Right lobe of liver (tissue), 4 donors: ENCODE results near the genes MYOF, PDE6C and LGI1.

DNA sequence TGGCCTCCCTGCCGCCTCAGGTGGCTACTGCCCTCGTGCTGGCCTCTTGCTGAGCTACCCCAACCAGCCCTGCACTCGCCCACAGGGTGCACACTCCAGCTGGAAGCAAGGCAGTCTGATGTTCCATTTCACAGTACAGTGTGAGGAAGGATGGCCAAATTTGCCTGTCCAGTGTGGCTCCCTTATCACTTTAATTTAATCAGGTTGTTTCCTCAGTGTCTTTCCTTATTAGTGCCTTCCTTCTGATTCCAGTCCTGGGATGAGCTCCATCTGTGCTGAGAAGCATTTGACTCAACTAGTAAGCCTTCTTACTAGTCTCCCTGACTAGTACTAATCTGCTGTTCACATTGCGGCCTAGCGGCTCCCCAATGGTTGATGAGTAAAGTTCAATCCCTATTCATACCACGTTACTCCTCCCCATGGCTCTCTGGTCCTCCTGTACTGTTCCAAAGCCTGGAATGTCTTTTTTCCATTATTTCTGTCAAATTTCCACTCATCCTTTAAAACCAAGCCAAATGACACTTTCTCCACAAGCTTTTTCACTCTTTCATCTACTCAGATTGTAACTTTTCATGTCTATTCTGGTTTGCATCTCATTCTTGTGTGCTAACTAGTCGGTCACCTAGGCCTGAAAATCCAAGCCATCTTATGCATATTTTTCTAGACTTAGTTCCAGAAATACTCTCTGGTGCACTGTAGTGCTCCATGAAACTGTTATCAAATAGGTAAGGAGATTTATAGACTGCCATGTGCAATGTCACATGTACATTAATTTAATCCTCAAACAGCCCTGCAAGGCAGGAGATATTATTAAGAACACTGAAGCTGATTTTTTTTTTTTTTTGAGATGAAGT lies 8.0 kb downstream of the MYOF start:
- PRO-cap, 4 experiments: no peak in any of the 4 experiments
- RAMPAGE, long total RNA, 2 experiments: no peak in any of the 2 experiments

DNA sequence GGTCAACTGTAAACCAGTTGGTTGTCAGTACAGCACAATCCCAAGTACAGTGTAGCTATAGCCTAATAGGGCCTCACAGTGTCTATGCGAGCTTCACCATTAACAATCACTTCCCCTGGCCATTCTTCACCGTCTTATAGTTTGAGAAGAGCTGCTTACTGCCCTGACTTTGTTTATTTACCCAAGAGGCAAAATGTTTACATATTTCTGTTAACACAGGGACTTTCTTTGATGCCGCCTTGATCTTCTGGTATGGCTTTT lies 3.3 kb downstream of the MYOF start:
- PRO-cap, 4 experiments: no peak in any of the 4 experiments
- RAMPAGE, long total RNA, 2 experiments: no peak in any of the 2 experiments

GRCh38 chr10:93481798-93482871 lies at the start of gene MYOF:
Gene MYOF (minus strand): TSS chr10:93482334.
- PRO-cap, 4 experiments: peak in 4 of 4 experiments; most common plus-strand start chr10:93482268 (in 1); most common minus-strand start chr10:93482294 (in 4)
- RAMPAGE, long total RNA, 2 experiments: start-site peak on the minus strand in 1 of 2 experiments, at chr10:93482291-93482322 at its widest, 29 reads per replicate

- PRO-cap, 4 experiments: no peak in any of the 4 experiments
- RAMPAGE, long total RNA, 2 experiments: no peak in any of the 2 experiments
Measured at GRCh38 chr10:93612225-93612761, at the start of gene PDE6C. Gene PDE6C (plus strand): TSS chr10:93612537.

DNA sequence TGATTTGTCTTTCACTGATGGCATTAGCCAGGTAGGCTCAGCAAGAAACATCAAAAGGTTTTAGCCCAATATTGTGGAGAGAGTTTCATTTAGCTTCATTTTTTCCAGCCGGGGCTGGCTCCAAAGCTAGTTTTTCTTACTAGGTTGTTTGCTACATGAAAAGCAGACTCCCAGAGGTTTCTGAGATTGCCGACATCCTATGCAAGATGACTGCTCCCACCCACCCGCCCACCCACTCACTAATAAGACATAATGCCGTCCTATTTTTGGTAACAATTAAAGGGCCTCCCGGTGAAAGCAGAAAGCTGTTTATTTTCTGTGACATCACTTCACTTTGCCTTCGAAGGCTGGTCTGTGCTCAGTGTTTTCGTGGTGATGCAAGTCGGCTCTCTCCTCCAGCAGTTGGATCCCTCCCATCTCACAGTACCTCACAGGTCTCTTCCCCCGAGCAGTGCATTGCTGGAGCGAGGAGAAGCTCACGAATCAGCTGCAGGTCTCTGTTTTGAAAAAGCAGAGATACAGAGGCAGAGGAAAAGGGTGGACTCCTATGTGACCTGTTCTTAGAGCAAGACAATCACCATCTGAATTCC lies at the start of gene LGI1:
Gene LGI1 (plus strand): TSS at position 421 of the 590 bp plus-strand sequence.
- PRO-cap, 4 experiments: peak in 3 of 4 experiments; most common plus-strand start position 456 of the sequence (in 3)
- RAMPAGE, long total RNA, 2 experiments: start-site peak on the plus strand in 1 of 2 experiments, centred at position 438 of the sequence, 32 reads per replicate

GRCh38 chr10:94258459-94259294 lies 104.1 kb downstream of the NOC3L start:
- PRO-cap, 4 experiments: no peak in any of the 4 experiments
- RAMPAGE, long total RNA, 2 experiments: no peak in any of the 2 experiments

DNA sequence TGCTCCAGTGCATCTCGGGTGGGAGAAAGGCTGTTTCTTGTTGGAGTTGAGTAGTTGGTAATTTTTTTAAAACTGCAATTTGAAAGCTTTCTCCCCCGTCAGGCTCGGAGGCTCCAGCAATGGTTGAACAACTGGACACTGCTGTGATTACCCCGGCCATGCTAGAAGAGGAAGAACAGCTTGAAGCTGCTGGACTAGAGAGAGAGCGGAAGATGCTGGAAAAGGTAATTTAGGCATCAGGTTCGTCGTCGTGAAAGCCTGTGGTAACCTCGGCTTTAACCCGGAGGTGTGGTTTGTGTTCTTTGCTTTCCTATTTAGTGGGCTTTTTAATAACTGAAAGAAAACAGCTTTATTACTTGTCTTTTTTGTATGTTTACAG lies 676 bp downstream of the HELLS start:
- PRO-cap, 4 experiments: no peak in any of the 4 experiments
- RAMPAGE, long total RNA, 2 experiments: no peak in any of the 2 experiments

DNA sequence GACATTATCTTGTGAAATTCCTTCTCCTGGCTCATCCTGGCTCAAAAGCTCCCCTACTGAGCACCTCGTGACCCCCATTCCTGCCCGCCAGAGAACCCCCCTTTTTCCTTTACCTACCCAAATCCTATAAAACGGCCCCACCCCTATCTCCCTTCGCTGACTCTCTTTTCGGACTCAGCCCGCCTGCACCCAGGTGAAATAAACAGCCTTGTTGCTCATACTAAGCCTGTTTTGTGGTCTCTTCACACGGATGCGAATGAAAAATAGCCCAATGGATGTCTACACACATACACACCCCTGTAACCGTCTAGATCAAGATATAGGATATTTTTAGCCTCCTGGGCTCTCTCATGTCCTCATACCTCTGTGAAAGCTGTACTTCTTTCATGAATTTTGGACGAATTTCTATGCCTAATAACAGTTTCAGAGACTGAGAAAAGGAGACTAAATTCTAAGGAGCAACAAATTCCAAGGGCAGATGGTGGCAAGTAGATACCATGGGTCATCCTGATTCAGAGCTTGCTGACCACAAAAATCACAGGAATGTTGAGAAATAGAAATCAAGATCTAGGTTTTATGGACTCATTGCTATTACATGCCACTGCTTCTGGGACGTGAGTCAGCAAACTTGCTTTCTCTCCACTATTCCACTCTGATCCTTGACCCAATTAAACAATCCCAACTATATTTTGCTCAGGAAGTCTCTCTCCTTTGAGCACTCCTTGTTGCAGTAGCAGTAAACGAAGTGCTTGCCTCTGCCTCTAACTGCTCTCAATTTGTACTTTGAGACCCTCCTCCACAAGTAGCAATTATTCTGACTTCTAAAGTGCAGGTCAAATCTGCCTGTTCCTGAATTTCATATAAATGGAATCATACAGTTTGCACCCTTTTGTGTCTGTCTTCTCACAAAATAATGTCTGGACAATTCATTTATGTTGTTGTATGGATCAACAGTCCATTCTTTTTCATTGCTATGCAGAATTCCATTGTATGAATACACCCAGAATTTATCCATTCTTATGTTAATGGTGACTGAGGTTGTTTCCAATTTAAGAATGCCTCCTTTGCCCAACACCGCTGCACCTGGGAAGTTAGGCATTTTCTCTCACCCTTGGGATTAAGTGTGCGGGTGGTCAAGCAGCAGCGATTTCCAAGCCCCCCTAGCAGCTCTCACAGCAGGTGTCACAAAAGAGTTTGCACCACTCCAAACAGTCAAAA lies 35.7 kb downstream of the ACSM6 start:
- PRO-cap, 4 experiments: no peak in any of the 4 experiments
- RAMPAGE, long total RNA, 2 experiments: no peak in any of the 2 experiments

- PRO-cap, 4 experiments: peak in 2 of 4 experiments; most common plus-strand start chr10:95279637 (in 2); most common minus-strand start chr10:95279531 (in 2)
- RAMPAGE, long total RNA, 2 experiments: no peak in any of the 2 experiments
Measured at GRCh38 chr10:95279398-95279790, 11.4 kb downstream of the PDLIM1 start.

GRCh38 chr10:95313846-95315128 lies 23.5 kb upstream of the PDLIM1 start:
- PRO-cap, 4 experiments: peak in 1 of 4 experiments; most common minus-strand start chr10:95314512 (in 1)
- RAMPAGE, long total RNA, 2 experiments: no peak in any of the 2 experiments

GRCh38 chr10:95334273-95334949 lies 43.6 kb upstream of the PDLIM1 start:
- PRO-cap, 4 experiments: peak in 1 of 4 experiments; most common plus-strand start chr10:95334791 (in 1); most common minus-strand start chr10:95334603 (in 1)
- RAMPAGE, long total RNA, 2 experiments: no peak in any of the 2 experiments

DNA sequence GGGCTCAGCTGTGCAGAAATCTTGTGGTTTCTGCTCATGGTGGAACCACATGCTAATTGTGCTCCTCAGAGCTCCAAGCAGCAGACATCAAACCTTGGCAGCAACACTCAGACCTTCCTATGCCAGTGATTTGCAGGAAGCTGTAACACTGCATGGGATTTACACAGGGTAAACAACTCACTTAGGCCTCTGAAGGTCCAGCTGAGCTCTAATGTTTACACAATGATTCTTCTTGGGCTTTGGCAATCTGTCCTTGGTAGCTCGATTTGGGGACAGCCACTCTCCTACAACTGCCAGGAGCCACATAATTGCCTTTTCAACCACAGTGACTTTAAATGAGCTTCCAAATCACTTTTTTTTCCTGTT lies 97.7 kb upstream of the PDLIM1 start:
- PRO-cap, 4 experiments: peak in 2 of 4 experiments; most common plus-strand start position 259 of the sequence (in 2); most common minus-strand start position 86 of the sequence (in 1)
- RAMPAGE, long total RNA, 2 experiments: no peak in any of the 2 experiments

DNA sequence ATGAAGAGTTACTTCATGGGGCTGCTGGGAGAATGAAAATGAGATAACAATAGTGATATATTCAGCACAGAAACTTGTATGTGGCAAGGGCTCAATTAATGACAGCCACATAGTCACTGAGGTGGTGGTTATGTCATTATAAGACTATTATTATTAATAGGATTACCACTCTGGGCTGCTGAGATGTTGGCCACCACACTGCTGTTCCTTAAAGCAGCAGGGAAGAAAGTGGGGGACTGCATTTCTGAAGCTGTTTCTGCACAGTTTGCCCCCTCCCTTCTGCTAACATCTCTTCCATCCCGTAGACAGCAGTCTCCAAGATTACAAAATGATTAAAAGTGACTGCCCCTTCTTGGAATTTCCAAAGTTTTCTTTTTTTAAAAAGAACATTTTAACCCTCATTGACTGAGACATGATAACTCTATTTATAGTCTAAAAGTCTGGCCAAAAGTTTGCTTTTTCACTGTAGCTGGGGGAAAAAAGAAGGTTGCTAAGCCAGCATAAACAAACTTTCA lies 100.5 kb upstream of the PDLIM1 start:
- PRO-cap, 4 experiments: no peak in any of the 4 experiments
- RAMPAGE, long total RNA, 2 experiments: no peak in any of the 2 experiments

DNA sequence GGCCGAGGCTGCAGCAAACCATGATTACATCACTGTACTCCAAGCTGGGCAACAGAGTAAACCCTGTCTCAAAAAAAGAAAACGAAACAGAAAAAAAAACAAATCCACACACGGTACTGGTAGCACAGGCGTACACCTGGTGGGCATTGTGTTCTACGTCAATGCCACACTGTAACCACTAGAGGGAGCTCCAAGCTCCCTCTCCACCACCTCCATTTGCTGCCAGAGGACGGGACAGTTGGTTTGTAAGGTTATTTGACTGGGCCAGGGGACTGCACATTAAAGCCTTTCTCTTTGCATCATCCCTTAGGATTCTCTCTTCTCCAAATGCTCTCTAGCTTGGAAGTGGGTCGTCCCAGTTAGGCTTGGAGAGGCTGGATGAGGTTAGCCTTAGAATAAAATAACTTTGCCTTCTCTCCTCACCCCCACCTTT lies 130.8 kb downstream of the SORBS1 start:
- PRO-cap, 4 experiments: peak in 2 of 4 experiments; most common plus-strand start position 252 of the sequence (in 2); most common minus-strand start position 214 of the sequence (in 2)
- RAMPAGE, long total RNA, 2 experiments: no peak in any of the 2 experiments

GRCh38 chr10:95457230-95457943 lies 103.8 kb downstream of the SORBS1 start:
- PRO-cap, 4 experiments: peak in 4 of 4 experiments; most common plus-strand start chr10:95457669 (in 4); most common minus-strand start chr10:95457336 (in 2)
- RAMPAGE, long total RNA, 2 experiments: no peak in any of the 2 experiments

DNA sequence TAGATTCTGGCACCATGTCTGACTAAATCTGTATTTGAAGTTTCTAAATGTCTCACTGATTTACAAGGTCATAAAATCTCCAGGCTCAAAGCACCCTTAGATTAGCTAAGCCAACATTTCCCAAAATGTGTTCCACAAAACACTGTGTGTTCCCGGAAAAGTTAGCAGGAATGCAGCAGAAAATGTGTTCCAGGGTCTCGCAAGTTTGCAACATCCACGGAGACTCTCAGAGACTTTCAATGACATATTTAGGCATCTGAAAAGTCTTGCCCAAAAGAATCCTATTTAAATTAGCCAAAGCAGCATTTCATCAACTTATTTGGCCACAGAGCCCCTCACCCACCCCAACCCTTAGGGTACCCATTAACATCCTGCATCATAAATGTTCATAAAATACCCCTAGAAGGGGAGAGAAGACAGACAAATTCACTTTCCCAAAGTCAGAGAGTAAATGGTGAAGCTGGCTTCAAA lies 91.8 kb downstream of the SORBS1 start:
- PRO-cap, 4 experiments: peak in 1 of 4 experiments; most common plus-strand start position 155 of the sequence (in 1)
- RAMPAGE, long total RNA, 2 experiments: no peak in any of the 2 experiments

DNA sequence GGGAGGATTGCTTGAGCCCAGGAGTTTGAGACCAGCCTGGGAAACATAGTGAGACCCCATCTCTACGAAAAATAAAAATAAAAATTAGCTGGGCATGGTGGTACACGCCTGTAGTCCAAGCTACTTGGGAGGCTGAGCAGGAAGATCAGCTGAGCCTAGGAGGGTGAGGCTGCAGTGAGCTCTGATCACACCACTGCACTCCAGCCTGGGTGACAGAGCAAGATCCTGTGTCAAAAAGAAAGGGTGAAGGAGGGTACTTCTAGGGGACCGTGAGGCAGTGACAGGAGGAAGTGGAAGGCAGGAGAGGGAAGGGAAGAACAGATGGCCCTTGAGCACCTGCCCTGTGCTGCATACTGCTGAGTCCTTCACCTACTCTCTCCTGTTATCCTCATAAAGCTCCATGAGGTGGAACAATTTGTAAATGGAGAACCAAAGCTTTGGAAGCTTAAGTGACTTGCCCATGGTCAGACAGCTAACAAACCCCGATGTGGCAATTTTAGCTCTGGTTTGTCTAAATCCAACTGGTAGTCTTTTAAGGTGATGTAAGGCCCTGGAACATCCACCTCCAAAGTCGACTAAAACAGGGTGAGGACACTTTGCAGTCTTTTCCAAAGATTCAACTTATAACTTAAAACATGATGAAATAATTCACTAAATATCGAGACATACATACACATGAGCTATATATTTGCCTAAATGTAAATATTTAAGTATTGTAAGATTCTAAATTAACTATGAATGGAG lies 89.5 kb downstream of the SORBS1 start:
- PRO-cap, 4 experiments: peak in 4 of 4 experiments; most common plus-strand start position 568 of the sequence (in 4); most common minus-strand start position 378 of the sequence (in 1)
- RAMPAGE, long total RNA, 2 experiments: no peak in any of the 2 experiments

DNA sequence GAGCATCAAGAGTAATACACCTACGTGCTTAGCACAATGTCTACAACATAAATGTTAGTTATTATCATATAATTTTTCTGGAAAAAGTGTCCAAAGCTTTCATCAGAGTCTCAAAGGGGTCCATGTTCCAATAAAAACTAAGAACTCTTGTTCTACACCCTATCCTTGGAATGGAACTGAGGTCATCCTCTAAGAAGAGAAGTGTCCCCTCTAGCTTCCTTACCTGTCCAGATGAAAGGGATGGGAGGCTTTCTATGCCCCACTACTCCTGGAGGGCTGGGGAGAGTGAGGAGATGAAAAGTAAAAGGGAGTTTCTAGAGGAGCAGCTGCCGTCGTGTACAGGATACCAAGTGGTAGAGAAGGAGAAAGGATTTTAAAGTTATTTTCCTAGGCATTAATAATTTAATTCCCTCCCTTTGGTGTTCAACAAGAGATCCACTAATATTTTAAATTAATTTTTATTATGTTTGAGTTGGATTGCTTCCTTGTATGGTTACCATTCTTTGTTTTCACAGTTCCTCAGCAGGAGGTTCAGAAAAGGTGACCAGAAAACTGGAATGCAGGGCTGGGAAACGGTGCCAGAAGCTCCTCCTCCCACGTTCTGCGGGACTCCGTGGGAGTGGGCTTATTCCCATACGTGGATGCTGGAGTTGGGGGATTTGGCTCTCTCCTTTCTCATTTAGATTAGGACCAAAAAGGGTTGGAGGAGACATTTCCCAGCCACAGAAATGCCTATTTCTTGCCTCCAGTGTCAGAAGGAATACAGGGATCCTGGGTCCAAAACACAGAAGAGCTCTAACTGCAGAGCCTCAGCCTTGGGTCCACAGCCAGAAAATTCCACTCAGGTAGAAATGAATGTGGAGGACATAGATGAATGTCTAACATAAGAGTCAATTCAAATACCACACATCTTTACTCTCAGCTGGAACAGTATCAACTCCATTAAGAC lies 56.2 kb downstream of the SORBS1 start:
- PRO-cap, 4 experiments: no peak in any of the 4 experiments
- RAMPAGE, long total RNA, 2 experiments: no peak in any of the 2 experiments

DNA sequence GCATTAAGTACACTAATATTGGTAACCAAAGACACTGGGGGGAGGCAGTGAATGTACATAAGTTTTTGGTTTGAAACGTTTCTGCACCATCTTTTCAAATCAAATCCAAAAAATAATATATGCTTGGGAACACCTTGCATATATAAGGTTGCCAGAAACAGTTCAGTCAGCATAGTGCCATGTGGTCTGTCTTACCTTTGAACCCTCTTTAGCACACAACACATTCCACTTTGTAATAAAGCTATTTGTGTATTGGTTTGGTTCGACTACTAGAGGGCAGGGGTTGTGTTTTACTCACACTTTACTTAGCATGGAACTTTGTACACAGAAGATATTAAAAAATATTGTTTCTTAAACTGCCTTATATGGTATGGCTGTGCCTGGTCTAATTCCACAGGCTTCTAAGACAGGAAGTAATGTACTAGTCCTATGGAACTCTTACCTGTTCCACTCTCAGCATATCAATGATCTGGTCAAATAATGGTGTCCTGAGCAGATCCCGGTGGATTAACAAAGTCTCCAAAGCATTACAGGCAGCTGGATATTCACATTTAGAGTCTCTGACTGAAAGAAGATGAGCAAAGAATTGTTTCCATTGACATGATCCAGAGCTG lies 43.1 kb downstream of the ALDH18A1 start:
- PRO-cap, 4 experiments: no peak in any of the 4 experiments
- RAMPAGE, long total RNA, 2 experiments: no peak in any of the 2 experiments

DNA sequence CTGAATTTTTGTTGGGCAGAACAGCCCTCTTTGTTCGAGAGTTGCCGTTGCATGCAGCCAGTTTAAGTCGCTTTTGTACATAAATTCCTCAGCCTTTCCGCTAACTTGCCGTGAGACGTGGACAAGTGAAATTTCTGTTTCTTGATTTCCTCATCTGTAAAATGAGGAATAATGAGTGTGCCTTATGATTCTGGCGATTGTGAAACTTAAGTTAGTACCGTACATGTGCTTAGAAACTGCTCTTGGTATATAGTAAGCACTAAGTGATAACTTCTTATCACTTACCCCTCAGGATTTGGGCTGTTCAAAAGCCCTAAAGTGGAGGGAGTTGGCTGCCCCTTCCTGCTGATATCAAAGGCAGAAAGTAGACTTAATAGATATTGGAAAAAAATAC lies 1.4 kb downstream of the CCNJ start:
- PRO-cap, 4 experiments: peak in 1 of 4 experiments; most common minus-strand start position 75 of the sequence (in 1)
- RAMPAGE, long total RNA, 2 experiments: no peak in any of the 2 experiments